H4 (cell line): Measurements from ENCODE around the gene SLC10A6.

DNA sequence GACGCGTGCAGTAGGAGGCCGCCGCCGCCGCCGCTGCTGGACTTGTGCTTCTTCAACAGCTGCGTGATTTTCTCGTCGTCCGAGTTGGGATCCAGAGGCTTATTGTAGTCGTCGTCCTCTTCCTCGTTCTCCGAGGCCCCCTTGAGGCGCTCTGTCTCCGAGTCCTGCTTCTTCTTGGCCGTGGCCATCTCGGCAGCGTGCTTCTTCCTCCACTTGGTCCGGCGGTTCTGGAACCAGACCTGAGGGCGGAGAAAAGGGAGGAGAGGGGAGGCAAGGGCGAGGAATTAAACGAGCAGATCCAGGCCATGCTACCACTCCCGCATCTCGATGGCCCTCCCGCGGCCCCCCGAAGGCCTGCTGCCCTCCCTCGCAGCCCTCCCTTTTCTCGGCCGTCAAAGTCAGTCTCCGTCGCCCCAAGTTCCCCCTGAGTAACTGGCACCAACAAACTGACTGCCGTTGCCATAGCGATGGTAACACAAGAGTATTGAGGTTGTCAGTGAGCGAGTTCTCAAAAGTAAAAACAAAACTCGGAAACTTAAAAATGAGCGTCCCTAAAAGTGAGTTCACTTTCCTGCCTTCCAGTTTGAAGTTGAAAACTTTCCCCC is 5.7 kb downstream of the NKX6-1 start:
- RAMPAGE, long total RNA = no peak

GRCh38 chr4:84931899-84932525 is 34.5 kb downstream of the WDFY3 start:
- RAMPAGE, long total RNA = no peak

GRCh38 chr4:84948335-84949302 is 17.9 kb downstream of the WDFY3 start:
- RAMPAGE, long total RNA = no peak

GRCh38 chr4:85680914-85681902 is 206.3 kb downstream of the ARHGAP24 start:
- RAMPAGE, long total RNA = no peak

DNA sequence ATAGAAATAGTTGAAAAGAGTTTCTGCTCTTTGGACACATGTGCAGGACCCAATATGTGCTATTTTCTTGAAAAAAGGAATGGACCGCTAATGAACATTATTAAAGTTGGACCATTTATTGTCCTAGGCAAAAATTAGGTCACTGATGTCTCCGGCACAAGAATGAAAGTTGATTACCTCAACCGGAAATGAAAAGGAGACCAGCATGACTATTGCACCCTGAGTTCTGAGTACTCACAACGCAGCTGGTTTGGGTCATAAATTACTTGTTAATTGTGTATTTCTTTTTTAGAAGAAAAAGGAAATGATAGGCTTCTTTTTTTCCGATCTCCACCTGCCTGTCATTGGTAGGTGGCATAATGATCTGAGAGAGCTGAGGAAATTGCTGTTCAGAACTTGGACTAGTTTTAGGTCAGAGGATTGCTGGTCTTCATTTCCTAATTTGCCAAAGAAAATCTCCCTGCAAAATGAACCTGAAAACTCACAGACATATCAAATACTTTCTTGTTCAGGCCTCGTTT is 232.7 kb downstream of the ARHGAP24 start:
- RAMPAGE, long total RNA = no peak

DNA sequence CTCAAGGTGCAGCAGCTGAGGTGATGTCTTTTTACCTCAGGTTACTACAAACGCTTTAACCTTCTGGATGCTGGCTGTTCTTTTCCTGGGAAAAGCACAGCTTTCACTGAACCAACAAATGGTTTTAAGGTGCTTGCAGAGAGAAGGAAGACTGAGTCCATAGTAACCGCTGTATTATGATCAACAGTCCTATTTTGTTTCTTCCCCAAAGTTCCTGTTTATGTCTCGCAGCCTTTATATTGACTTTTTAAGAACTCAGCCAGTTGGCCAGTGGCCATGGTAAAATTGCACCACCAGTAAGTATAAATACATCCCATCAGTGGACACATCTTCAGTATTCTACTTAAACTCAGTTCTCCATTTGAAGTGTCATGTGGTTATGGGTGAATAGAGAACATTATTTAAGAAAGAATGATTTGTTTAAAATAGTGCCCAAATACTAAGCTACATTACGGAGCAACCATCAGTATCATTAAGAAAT is 286.9 kb downstream of the ARHGAP24 start:
- RAMPAGE, long total RNA = no peak

DNA sequence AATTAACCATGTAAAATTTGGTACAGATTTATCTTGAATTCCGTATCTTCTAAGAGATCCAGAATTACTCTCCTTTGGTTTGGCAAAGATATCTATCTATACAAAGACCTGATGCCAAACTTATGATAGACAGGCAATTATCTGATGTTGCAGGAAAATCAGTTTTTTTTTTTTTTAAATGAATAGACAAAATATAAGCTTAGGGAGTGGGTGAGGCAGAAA is 389.4 kb downstream of the ARHGAP24 start:
- RAMPAGE, long total RNA = no peak

DNA sequence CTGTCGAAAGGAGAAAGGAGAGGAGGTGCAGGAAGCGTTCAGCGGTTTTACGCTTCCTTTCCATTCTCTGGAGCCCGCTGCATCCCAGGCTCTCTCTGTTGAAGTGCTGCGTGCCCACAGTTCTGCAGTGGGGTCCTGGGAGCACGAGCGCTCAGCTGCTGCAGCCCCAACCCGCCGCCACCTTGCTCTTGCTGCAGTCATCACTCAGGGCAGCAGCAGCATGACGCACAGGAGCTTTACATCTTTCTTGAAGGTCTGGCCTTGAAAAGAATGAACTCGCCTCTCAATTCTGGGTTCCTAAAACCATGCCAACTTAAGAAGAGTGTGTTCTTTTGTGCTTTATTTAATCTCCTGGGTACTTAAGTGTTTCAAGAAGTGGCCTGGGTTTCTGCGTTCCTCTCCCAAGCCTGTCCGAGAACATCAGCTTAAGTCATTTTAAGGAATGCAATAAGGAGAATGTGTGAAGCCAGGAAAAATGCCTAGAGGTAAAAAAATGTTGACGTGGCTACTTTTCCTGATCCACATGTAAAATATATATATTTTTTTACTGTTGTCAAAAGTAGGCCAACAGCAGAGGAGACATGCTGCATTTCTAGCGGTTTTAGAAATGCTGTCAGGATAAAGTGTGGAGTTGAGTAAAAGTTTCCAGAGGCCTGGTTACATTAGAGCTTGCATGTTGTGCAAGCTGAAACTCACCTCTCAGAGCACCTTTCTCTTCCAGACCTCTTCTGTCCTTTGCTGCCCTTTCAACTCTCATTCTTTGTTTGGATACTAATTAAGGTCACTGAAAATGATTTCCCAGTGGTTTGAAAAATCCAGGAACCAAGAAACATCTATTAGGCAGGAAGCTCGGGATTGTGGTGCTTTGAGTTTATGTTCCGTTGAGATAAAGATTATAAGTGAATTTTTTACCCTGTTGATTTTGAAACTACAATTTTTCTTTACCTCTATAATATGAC is 426.8 kb downstream of the MAPK10 start:
- RAMPAGE, long total RNA = no peak

- RAMPAGE, long total RNA = no peak
These were observed 327.2 kb downstream of the MAPK10 start for GRCh38 chr4:86032588-86033074.

DNA sequence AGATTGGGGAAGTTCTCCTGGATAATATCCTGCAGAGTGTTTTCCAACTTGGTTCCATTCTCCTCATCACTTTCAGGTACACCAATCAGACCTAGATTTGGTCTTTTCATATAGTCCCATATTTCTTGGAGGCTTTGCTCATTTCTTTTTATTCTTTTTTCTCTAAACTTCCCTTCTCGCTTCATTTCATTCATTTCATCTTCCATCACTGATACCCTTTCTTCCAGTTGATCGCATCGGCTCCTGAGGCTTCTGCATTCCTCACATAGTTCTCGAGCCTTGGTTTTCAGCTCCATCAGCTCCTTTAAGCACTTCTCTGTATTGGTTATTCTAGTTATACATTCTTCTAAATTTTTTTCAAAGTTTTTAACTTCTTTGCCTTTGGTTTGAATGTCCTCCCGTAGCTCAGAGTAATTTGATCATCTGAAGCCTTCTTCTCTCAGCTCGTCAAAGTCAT is 284.9 kb downstream of the MAPK10 start:
- RAMPAGE, long total RNA = no peak

GRCh38 chr4:86762557-86763113 is 86.5 kb downstream of the SLC10A6 start:
- RAMPAGE, long total RNA = no peak

DNA sequence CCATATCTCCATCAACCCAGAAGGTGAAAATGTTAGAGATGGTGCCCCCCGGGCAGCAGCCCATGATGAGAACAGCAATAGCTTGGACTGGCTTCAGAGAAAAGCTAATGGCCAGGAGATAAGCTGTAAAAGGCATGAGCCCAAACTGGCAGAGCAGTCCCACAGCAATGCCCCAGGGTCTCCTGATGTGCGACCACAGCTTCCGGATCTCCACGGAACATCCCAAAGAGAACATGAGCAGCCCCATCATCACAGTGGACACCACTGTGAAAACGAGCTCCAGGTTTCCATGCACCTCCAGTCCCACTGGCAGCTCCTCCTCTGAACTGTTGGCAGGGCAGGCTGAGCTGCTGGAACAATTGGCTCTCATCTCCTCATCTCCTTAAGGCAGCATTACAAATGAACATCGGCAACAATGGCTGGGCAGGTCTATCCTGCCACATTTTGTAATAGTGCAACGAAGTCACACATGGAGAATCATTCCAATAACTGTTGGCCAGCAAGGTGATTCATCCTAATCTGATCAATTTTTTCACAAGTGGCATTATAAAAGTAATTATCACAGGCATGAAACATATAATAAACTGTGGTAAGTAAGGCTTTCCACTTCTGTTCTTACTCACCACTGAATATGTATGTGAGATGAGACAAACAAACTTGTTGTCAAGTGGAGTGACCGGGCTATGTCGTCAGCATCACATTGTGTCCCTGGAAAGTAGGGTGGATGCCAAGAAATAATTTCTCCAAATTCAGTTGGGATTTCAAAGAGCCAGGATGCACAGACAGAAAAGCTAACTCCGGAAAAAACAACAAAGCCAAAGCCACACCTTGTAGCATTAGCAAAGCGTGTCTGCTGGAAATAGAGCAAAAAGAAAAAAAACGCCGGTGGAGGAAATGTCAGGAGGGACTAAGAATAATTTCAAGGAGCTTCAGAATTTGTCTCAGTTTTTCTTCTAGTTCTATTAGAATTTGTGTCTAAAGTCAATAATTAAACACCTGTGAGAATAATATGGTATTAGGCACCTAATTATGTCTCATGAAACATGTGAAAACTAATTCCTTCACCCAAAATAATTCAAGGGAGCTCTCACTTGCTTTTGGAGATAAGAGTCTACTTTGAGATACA is at the start of gene SLC10A6:
SLC10A6 (minus strand) TSS at position 639 of the 1,126 bp plus-strand sequence.
- RAMPAGE, long total RNA = no peak

DNA sequence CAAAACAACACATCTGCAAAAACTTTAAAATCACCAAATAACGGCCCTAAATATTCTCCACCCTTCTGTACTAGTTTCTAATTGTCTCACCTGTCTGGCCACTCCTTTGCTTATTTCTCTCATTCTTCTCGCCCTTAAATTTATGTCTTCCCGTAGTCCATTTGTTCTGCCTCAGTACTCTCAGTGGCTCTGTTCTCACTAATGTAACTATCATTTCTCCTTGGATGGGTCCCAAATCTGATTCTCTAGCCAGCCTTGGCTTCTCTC is 4.2 kb upstream of the C4orf36 start:
- RAMPAGE, long total RNA = no peak

DNA sequence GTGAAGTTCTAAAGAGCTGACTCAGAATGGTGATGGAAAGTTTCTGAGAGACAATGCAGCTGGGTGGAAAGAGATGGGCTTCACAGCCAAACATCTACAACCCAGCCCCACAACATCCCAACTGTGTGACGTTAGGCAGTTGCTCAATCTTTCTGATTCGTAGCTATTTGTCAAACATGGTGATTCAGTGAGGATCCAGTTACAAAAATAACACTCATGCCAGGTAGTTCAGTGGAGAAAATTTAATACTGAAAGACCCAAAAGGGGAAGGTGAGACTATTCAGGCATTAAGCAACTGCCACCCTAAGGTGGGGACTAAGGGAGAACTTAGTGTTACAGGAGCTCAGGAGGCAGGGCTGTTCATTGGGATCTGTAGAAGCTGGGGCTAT is 6.9 kb upstream of the AFF1 start:
- RAMPAGE, long total RNA = no peak

GRCh38 chr4:86939471-86940319 is 4.9 kb downstream of the AFF1 start:
- RAMPAGE, long total RNA = no peak

GRCh38 chr4:86960049-86960374 is 25.2 kb downstream of the AFF1 start:
- RAMPAGE, long total RNA = no peak

- RAMPAGE, long total RNA = no peak
These were observed 55.4 kb downstream of the AFF1 start for GRCh38 chr4:86990139-86990630.

GRCh38 chr4:87041109-87041838 is 106.5 kb downstream of the AFF1 start:
- RAMPAGE, long total RNA = no peak

DNA sequence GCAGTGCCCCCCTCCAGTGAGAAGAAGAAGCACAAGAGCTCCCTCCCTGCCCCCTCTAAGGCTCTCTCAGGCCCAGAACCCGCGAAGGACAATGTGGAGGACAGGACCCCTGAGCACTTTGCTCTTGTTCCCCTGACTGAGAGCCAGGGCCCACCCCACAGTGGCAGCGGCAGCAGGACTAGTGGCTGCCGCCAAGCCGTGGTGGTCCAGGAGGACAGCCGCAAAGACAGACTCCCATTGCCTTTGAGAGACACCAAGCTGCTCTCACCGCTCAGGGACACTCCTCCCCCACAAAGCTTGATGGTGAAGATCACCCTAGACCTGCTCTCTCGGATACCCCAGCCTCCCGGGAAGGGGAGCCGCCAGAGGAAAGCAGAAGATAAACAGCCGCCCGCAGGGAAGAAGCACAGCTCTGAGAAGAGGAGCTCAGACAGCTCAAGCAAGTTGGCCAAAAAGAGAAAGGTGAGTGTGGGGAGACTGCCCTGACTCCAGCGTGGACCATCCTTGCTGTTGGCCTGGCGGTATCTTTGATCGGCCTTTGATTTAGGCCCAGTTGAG is 105.5 kb downstream of the KLHL8 start:
- RAMPAGE, long total RNA = no peak

- RAMPAGE, long total RNA = no peak
These were observed 100.6 kb downstream of the KLHL8 start for GRCh38 chr4:87119667-87120346.